ENCODE data around the genes ZNF500, SEC14L5 and ABAT.

DNA sequence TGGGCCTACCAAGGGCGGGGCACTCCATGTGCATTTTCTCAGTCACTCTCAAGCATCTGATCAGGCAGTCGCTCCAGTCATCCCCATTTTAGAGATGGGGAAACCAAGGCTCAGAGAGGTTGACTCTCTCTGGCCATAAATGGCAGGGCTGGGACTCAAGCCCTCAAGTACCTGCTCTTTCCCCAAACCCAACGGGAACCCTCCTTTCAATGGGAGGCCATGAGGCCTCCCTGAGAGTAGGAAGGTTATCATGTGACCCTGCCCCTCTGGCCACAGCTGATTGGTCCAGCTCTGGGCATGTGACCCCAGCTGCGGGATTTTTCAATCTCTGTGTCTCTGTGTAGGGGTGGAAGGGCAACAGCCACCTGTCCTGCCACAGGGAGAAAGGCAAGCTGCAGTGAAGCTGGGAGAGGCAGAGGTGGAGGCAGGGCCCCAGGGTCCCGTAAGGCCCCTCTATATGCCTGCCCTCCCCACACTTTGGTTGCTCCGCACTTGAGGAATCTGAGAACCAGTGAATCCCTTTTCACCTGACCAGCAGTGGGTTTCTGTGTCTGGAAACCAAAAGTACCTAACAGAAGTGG lies 10.8 kb downstream of the DNAAF8 start:
- RRBS, result no CpG with 5 or more reads among the region's 6 CpGs

DNA sequence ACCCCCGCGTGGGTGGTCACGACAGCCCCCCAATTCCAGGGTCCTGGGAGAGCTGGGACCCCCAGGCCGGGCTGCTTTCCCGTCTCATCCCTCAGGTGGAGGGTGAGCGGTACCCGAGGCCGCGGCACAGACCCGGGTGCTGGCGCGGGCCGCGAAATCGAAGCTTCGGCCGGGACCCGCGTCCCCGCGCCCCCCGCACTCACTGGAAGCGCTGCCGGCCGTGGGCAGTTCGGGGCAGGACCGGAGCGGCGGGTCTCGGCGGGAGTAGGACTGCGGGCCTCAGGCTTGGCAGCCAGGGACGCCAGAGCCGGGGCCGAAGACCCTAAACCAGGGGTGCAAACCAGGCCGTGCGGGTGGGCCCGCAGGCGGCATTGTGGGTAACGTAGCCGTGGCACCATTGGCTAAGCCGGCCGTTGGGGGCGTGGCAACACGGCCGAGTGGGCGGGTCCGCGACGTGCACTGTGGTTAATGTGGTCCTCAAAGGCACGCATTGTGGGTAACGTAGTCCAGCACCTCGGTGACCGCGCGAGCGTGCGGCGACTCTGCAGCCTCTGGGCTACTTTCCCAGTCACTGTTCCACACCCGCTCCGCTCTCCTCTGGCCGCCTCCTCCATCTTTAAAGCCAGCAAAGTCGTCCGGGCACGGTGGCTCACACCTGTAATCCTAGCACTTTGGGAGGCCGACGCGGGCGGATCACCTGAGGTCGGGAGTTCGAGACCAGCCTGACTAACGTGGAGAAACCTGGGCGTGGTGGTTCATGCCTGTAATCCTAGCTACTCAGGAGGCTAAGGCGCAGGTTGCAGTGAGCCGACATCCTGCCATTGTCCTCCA lies at the start of gene ZNF500:
Gene ZNF500, minus strand, starts transcription at position 349 of the 831 bp plus-strand sequence.
- RRBS, result 1% methylated on average over 33 of the region's 75 CpGs

DNA sequence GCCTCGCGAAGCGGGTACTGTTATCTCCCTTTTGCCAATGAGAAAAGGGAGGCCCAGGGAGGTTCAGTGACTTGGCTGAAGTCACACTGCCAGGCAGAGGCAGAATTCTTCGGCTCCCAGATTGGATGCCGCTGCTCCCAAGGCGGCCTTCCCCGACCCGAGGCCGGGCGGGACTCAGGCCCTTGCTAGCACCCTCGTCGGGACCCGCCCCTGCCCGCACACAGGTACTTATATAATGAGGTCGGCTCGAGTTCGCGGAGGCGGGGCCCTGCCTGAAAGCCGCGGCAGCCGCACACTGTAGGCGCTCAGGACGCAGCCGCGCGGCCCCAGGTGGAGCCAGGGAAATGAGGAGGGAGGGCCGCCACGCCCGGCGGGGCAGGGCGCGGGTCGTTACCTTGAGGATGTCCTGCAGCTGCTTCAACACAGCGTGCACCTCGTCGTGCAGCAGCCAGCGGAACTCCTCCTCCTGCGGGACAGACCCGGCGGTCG lies 401 bp downstream of the ROGDI start:
- RRBS, result 20% methylated on average over 6 of the region's 42 CpGs

- RRBS, result no CpG with 5 or more reads among the region's 7 CpGs
These were observed 21.9 kb downstream of the GLYR1 start for GRCh38 chr16:4825219-4825550.

DNA sequence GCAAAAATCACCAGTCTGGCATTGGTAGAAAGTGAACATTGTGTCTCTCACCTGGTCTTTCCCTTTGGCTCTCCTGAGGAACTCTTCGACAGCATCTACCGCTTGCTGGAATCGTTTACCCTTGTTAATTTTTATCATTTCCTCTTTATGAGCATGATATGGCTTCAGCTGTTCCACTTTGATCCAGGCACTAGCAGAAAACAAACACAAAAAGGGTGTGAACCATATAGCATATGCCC lies 14.4 kb downstream of the GLYR1 start:
- RRBS, result no CpG with 5 or more reads among the region's 3 CpGs

- RRBS, result 1% methylated on average over 6 of the region's 65 CpGs
These were observed at the start of gene SEC14L5 for GRCh38 chr16:4957532-4958562. TSS of gene SEC14L5 (plus strand) at chr16:4958330.

GRCh38 chr16:5002926-5003298 lies 30.8 kb downstream of the NAGPA start:
- RRBS, result no CpG with 5 or more reads among the region's 4 CpGs

DNA sequence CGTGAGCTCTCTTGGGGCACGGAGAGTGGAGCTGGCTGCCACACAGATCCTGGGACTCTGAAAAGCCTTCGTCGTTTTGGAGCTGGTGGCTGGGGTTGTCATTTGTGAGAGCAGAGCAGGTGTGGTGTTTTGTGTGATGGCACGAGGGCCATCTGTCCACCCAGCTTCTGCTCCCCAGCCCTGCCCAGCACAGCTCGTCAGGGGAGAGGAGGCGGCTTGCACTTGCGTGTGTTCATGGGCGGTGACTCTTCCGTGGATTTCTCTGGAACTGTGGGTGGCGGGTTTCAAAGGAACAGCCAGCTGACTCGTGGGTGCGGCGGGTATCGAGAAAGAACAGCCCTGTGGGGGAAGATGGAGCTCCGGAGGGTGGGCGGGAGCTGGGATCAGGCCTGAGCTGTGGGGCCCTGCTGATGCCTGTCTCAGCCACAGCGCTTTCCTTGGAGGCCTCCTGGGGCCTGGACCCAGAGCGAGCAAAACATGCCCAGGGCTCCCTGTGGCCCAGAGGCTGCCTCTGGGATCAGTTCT lies 13.2 kb downstream of the NAGPA start:
- RRBS, result no CpG with 5 or more reads among the region's 19 CpGs

DNA sequence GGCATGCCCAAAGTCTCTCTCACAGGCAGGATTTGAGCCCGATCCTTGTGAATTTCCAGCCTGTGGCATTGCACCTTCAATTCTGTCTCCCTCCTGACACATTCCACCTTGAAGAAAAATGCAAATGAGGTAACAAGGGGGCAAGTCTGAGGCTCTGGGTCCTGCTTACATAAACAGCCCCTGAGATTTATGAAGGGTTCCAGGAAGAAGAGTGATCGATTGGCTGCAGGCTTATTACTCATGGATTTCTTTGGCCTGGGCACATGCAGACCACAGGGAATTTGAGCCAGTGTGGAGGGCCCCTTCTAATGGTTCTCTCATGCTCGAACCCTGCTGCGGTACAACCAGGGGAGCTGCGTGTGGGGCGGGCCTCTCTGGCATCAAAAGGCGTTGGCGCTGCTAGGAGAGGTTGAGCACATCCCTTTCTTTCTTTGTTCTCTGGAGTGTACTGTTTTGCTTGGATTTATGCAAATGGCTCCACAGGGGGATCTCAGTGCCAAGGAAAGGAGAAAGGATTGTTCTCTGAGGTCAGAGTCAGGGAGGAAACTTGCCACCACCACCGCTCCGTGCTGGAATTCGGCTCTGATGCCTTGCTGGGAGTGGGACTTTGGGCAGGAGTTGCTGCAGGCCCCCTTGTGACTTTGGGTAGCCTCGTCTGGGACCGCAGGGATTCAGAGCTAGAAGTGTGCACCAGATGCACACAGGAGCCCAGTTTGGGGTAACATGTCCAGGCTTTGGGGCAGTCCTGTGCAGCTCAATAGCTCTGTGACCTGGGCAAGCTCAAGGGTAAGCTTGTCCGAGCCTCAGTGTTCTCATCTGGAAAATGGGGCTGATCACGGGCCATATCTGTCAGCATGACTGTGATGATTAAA lies 352.8 kb upstream of the EEF2KMT start:
- RRBS, result no CpG with 5 or more reads among the region's 15 CpGs

- RRBS, result 2% methylated on average over 7 of the region's 45 CpGs
These were observed 1285.0 kb downstream of the RBFOX1 start for GRCh38 chr16:7303541-7304590.

DNA sequence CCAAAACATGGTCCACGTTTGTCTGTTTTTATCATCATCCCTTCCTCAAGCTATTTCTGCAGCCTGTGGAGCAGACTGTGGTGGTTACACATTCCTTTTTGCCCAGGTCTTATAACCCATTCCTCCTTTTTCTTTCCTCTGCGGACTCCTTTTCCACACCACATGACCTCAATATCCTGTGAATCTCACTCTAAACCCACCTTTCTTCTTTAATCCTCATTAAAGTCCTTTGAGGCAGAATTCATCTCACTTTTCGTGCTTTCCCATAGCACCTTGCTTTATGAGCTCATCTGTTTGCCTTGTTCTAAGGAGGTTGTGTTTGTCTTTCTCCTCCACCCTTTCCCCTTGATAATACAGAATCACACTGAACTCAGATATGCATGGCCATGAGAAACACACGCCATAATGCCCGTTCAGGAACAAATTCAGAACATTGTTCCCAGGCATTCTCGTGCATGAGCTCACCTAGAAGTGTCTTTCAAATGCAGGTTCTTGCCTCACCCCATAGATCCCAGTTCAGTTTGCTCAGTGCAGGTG lies 71.3 kb downstream of the TMEM114 start:
- RRBS, result no CpG with 5 or more reads among the region's 6 CpGs

DNA sequence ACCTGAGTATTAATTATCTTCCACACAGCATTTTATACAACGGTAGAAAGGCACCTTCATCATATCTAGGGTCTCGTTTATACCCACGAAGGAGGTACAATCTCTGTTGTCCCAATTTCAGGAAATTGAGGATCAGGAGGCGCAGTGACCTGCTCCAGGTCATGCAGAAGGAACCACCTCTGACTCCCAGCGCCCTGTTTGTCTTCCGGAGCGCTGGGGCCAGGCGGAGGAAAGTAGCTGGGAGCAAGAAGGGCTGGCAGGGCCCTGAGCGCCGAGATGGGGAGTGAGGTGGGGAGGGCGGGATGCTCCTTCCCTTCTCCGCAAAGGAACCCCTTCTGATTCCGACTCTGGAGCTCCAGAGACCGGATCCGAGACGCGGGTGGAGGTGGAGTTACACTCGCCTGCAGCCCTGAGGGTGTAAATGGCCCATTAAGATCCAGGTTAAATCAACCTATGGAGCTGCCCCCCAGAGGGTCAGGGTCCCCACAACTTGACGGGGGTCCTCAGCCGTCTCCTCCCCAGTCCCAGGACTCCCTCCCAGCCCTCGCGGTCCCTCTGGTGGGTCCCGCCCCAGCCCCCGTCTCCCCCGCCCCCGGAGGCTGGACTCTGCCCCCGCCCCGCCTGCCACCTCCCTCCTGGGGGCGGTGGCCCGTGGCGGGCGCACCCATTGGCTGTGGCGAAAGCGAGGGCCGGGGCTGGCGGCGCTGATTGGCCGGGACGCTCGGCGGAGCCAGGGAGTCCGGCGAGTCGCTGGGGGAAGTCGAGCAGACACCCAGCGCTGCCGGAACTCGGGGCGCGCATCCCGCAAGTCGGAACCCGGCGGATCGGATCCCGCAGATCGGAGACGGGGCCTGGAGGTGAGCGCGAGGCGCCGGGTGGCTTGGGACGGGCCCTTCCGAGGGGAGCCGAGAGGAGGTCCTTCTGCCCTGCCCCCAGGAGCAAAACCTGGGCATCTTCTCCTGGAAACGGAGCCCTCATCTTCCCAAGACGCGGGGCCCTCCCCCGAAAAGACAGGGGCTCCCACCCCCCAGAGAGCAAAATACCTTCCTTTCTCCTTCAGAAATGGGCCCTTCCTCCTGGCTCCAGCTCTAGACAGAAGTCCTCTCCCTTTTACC lies at the start of gene ABAT:
Gene ABAT, plus strand, starts transcription at position 763 of the 1,115 bp plus-strand sequence.
- RRBS, result under 1% methylated on average over 23 of the region's 69 CpGs

DNA sequence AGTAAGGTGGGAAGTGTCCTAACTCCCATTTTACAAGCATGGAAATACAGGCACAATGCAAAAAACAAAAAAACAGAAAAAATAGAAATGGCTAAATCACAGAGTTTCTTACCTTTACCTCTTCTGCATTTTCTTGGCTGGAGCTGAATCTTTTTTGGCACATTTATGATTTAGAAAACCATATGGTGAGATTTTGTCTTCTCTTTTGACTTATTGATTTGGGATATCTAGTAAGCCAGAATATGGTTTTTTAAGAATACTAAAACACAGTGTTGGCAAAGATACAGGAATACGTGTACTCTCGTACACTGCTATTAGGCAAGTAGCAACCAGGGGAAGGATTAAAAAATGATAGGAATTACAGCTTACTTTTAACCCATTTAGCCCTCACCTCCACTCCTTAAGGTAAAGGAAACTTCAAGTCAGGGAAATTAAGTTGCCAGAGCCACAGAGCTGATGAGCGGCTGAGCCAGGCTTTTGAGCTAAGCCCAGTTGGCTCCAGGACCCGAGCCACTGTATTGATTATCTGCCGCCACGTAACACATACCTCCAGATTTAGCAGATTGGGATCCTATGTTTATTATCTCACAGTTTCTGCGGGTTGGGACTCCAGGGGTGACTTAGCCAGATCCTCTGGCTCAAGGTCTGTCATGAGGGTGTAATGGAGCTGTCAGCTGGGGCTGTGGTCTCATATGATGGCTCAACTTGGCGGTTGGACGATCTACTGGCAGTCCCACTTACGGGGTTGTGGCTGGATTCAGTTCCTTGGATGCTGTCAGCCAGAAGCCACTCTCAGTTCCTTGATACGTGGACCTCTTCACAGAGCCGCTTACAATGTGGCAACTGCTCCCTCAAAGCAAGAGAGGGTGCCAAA lies 57.5 kb downstream of the TMEM186 start:
- RRBS, result no CpG with 5 or more reads among the region's 12 CpGs

DNA sequence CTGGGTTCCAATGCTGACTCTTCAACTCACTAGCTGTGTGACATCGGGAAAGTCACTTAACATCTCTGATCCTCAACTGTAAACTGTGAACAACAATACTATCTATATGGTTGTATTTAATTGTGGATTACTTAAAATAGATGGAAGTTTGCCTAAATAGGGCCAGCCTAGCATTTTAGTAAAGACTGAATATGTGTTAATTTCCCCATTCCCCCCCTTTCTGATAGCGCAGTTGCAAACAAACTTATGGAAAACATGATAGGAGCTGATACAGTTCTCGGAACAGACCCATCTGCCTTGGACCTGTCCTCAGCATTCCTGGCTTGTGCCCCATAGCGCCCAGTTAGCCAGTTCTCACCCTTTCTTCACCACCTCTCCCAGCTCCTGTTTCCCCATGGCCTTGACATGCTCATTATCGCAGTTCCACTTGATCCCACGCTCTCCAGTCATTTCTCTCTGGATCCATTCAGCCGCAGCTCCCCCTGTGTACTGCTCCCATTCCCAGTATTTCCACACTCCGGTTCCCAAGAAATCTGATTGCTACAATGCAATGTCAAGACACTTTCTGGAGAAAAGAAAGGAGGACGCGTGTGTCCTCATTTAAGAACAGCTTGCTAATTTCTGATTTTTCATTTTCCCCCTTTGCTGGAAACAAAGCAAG lies 55.5 kb downstream of the TMEM186 start:
- RRBS, result no CpG with 5 or more reads among the region's 10 CpGs

DNA sequence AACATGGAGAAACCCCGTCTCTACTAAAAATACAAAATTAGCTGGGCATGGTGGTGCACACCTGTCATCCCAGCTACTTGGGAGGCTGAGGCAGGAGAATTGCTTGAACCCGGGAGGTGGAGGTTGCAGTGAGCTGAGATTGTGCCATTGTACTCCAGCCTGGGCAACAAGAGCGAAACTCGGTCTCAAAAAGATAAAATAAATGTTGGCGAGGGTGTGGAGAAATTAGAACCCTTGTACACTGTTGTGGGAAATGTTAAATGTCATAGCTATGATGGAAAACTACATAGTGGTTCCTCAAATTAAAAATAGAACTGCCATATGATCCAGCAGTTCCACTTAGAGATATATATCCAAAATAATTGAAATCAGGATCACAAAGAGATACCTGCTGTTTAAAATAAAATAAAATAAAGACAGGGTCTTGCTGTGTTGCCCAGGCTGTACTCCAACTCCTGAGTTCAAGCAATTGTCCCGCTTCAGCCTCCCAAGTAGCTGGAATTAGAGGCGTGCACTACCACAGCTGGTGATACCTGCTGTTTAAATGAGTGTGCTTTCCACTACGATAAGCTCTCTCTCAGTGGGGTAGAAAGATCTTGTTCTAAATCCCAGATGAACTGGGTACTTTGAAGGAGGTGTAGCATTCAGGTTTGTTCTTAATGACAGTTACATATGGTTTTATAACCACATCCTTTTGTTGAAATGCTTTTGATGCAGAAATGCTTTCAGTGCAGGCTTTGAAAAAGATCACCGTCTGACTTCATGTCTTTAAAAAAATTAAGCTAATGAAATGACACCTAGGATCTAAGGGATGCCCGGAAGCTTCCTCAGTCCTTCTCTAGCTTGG lies 19.1 kb downstream of the PMM2 start:
- RRBS, result no CpG with 5 or more reads among the region's 10 CpGs

DNA sequence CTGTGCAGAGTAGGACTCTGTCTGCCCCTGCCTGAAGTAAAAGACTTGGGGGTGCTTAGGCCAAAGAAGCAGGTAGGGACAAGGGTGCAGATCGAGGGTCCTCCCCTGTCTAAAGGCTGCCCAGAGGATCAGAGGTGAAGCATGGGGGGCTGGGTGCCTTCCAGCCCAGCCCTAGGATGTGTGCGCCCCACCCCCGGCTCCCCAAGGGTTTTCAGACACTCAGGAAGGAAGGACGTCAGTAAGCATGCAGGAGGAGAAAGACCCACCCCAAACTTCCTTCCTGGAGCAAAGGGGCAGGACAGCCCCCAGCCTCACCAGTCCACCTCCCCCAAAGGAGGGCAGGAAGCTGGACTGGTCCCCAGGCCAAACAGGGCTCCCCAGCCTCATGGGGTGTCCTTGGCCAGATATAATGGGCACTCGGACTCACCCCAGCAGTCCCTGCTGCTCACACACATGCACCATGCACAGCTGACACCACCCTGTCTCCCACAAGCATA lies 12.1 kb downstream of the CARHSP1 start:
- RRBS, result no CpG with 5 or more reads among the region's 5 CpGs

DNA sequence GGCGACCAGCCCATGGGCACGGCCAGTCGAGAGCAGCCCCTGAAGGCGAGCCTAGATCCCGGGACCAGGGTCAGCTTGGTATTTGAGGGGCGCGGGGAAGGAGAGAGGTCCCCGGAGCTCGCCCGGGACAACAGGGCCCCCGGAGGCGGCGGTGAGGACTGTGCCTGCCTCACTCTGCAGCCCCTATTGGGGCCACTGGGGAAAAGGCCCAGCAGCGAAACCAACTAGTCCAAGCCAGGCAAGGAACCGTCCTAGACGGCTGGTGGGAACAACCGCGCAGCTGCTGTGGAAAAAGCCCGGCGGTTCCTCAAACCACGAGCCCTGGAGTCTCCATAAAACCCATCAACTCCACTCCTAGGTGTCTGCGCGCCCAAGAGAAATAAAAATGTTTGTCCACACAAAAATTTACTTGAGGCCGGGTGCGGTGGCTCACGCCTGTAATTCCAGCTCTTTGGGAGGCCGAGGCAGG lies 864 bp upstream of the CARHSP1 start:
- RRBS, result 17% methylated on average over 4 of the region's 27 CpGs

DNA sequence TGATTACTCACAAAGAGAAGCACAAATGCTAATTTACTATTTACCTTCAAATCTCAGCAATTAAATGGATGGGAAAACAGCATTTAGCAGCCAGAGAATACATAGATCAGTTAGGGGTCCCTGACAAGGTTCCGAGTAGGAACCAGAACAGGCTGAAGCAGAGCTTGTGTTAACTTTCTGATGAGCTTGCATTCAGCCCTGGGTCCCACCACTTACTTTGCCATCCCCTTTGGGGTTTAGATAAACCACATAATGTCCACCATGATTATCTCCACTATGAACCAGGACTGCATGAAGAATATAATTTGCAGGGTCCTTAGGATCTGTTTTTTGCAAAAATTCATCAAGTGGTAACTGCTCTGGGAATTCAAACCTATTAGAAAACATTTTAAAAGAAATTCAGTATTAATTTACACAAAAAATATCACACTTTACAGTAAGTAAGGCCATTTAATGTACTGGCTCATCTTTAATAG lies 24.1 kb downstream of the LITAFD start:
- RRBS, result no CpG with 5 or more reads among the region's 1 CpG

GRCh38 chr16:8908729-8909337 lies 26.7 kb downstream of the LITAFD start:
- RRBS, result no CpG with 5 or more reads among the region's 8 CpGs

Data from retinal pigment epithelial cell (primary cell).